ENCODE measurements around a stretch of chr6.

GRCh38 chr6:35417918-35418735, 34.0 kb upstream of the FANCE start:
- PRO-cap: no peak

- PRO-cap: no peak
Measured at GRCh38 chr6:35455607-35456204, 3.6 kb downstream of the FANCE start.

GRCh38 chr6:35470247-35470410, 1.9 kb downstream of the RPL10A start:
- PRO-cap: no peak

DNA sequence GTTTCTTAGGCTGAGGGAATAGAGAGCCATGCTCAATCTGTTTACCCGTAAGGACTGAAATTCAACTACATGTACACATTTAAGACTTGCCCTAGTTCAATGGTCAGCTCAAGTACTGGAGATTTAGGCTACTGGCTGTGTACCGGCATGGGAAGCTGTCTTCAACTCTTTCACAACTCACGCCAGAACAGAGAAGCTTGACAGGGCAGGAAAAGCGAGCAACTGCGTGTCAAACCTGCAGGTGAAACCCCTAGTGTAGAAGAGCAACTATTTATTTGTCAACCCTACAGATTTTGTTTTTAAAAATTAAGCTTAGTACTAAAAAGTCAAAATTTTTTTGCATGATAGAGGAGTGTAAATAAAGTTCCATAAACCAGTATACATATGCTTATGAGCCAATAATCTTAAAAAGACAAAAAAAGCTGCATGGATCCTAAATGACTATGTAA, 61.7 kb upstream of the TULP1 start:
- PRO-cap: no peak

DNA sequence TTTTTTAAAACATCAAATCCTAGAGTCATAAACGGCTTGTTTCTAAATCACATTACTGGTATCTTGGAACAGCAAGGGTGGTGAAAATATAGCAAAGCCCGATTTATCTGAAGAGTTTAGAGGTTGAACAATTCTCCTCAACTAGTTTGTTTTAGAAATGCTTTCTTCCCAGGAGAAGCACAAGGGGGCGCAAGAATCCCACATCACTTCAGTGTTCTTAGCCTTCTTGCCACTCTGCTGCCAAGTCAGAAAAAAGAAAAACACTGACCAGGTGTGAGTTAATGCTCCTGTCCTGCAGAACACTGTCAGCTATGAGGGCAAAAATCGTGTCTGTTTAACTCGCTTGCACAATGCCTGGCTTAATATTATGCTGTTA, 71.1 kb upstream of the TULP1 start:
- PRO-cap: no peak

- PRO-cap: unidirectional peak, plus-strand start at chr6:35600788
Measured at GRCh38 chr6:35600461-35600858, 87.8 kb upstream of the TULP1 start.

- PRO-cap: no peak
Measured at GRCh38 chr6:35662842-35663511, 25.7 kb downstream of the FKBP5 start.

DNA sequence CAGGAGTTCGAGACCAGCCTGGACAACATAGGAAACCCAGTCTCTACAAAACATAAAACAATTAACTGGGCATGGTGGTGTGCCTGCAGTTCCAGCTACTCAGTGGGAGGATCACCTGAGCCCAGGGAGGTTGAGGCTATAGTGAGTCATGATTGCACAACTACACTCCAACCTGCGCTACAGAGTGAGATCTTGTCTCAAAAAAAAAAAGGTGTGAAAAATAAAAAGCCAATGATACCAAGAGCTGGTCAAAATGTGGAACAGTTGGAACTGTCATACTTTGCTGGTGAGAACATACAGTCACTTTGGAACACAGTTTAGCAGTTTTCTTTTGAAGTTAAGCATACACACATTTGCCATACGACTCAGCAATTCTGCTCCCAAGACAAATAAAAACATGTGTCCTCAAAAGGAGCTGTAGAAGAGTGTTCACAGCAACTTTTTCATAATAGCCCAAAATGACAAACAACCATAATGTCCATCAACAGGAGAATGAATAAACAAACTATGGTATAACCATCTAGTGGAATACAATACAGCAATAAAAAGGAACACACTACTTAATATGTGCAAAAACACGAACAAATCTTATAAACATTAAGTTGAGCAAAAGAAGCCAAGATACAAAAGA, 21.7 kb upstream of the FKBP5 start:
- PRO-cap: no peak

GRCh38 chr6:35717939-35718381, 18.9 kb upstream of the ARMC12 start:
- PRO-cap: no peak

- PRO-cap: no peak
Measured at GRCh38 chr6:35731303-35731418, 5.7 kb upstream of the ARMC12 start.

DNA sequence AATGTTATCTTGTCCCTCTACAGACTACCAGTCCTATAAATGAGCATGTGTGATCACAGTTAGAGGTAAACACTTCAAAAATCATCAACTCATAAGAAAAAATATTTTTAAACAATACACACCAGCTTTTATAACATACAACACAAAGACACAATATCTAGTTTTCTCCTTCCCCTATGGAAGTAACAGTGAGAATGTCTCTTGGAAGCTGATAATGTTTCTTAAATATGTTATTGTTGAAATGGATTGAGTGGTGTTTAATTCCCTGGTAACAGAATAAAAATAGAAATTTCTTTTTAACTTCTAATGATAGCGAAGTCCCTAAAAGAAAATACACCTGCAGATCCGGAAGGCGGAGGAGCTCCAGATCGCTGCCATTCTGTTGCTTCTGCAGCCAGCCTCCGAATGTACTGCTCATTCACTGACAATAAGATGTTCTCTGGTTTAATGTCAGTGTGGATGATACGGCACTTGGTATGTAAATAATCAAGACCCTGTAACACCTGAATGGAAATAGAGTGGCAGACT, 48.6 kb downstream of the SRPK1 start:
- PRO-cap: no peak

GRCh38 chr6:35931803-35932318, 11.0 kb upstream of the SRPK1 start:
- PRO-cap: no peak

DNA sequence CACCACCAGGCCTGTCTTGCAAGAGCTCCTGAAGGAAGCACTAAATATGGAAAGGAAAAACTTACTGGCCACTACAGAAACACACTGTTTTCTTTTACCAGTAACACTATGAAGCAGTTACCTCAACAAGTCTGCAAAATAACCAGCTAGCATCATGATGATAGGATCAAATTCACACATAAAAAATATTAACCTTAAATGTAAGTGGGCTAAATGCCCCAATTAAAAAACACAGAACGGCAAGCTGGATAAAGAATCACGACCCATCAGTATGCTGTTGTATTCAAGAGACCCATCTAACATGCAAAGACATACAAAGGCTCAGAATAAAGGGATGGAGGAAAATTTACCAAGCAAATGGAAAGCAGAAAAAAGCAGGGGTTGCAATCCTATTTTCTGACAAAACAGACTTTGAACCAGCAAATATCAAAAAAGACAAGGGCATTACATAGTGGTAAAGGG, 45.1 kb upstream of the MAPK13 start:
- PRO-cap: no peak

DNA sequence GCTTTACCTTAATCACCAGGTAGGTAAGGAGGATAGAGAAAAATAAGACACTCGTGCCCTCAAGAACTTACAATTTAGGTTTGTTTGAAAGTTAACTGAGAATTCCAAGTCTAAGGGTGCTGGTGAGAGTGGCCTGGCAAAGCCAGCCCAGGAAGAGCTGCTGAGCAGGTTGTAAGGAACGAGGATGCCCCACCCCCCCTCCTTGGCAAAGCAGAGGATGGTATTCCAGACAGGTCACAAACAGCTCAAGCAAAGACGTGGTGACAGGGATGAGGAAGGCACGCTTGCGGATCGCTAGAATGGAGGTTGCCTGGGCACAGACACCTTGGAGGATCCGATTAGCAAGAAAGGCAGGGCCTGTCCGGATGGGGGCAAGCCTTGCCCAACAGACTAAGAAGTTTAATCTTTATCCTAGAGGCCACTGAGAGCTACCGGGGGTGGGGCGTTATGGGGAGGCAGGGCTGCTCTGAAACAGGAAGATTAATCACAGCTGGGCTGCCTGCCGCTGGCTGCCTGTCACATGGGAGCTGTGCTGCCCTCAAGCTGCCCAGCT, 9.4 kb upstream of the MAPK13 start:
- PRO-cap: unidirectional peak, plus-strand start at position 252 of the sequence

- PRO-cap: no peak
Measured at GRCh38 chr6:36127492-36127902, 2.8 kb upstream of the MAPK13 start.

GRCh38 chr6:36200195-36200471, 3.6 kb downstream of the BRPF3 start:
- PRO-cap: no peak

GRCh38 chr6:36506587-36507029, 40.7 kb downstream of the STK38 start:
- PRO-cap: no peak

- PRO-cap: no peak
Measured at GRCh38 chr6:36510084-36510582, 37.1 kb downstream of the STK38 start.

GRCh38 chr6:36541808-36542217, 5.5 kb downstream of the STK38 start:
- PRO-cap: no peak

DNA sequence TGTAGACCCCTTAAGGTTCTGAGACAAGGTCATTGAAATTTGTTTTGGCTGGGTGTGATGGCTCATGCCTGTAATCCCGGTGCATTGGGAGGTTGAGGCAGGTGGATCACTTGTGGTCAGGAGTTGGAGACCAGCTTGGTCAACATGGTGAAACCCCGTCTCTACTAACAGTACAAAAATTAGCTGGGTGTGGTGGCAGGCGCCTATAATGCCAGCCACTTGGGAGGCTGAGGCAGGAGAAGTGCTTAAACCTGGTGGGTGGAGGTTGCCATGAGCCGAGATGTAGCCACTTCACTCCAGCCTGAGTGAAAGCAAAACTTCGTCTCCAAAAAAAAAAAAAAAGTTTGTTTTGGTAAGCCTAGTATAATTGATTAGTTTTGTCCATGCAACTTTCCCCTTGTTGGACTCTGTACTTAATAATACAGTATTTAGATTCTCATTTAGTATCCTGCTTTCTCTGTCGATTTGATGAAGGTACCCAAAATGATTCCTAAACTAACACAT, 11.1 kb downstream of the SRSF3 start:
- PRO-cap: no peak

Measured in gallbladder (tissue), 1 donor.